Transverse colon (tissue), 4 donors: Measurements from ENCODE around the genes NMS and NPAS2.

GRCh38 chr2:99403317-99404063 is 66.3 kb downstream of the EIF5B start:
- PRO-cap, result no peak
- RAMPAGE, long total RNA, 4 experiments, result no peak in any of the 4 experiments

DNA sequence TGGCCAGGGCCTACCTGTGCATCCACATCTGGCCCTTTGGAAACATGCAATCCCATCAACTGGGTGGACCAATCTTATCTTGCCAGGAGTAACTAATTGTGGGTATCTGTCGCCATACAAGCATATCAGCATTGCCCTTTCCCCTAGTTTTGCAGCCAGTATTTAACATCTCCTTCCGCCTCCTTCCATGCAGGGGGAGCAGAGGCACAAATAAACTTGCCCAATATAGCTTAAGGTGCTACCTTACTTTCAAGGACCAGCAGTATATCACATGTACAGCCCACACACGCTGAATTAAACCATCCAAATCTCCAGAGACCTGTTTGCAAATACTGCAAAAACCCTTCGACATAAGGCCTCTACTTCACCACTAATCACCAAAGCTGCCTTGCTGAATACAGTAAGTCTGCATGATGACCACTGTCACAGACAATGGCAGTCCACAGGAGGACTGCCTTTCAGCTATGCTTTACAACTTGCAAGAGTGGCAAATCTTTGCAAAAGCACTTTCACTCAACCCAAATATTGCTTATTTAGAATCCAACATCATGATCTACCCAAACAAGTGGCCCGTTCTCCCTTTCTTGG is 68.1 kb downstream of the EIF5B start:
- PRO-cap, result no peak
- RAMPAGE, long total RNA, 4 experiments, result no peak in any of the 4 experiments

- PRO-cap, result unidirectional peak, plus-strand start at chr2:99488634; bidirectional peak, plus-strand start at chr2:99488807, minus-strand start at chr2:99488646
- RAMPAGE, long total RNA, 4 experiments, result no peak in any of the 4 experiments
These were observed 1.3 kb downstream of the REV1 start for GRCh38 chr2:99488436-99489022.

DNA sequence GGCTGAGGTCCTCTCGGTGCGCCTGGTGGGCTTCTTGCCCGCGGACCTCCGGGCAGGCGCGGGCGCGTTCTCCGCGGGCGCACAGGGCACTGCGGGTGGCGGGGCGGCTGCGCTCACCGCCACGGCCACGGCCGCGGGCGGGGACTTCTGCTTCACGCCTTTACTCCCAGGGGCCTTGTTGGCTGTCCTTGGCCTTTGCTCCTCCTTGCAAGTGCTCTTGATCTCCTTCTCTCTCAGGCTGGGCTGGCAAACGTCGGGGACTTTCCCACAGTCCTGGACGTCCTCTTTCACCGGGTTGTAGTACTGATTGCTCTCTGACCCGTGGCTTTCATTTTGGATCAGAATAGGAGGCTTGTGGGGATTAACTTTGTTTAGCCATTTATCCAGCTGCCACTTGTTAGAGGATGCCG is 104.1 kb upstream of the REV1 start:
- PRO-cap, result no peak
- RAMPAGE, long total RNA, 4 experiments, result no peak in any of the 4 experiments

- PRO-cap, result no peak
- RAMPAGE, long total RNA, 4 experiments, result no peak in any of the 4 experiments
These were observed 186.2 kb upstream of the REV1 start for GRCh38 chr2:99675957-99676420.

- PRO-cap, result no peak
- RAMPAGE, long total RNA, 4 experiments, result no peak in any of the 4 experiments
These were observed 72.4 kb downstream of the AFF3 start for GRCh38 chr2:100069797-100070547.

DNA sequence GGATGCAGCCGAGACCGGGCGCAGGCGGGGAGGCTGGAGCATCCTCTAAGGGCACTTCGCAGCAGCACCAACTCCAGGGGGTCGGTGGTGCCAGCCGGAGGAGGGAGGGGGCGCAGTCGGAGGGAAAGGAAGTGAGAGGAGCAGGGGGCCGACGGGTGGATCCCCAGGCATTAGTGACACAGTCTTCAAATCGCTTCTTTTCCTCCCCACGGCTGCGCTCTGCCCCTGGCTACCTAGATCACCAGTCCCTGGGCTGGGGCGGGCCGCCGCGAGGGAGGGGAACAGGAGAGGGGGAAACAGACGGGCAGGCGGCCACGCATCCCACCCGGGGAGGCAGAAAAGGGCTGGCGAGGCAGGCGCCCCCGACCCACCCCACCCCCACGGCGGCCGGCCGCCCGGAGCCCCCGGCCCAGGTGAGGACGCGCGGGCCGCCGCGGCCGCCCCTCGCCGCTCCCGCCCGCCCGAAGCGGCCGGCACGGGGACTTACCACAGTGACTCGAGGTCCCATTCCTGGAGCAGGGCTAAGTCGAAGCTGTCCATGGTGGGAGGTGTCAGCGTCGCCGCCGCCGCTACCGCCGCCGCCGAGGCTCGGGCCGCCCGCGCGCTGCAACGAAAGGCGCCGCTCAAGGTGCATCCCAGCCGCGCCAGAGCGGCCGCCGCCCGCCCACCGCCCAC is 38.3 kb downstream of the AFF3 start:
- PRO-cap, result no peak
- RAMPAGE, long total RNA, 4 experiments, result start-site peak on the minus strand in 2 of 4 experiments, centred at positions 595 to 596 of the sequence, 10 to 15 reads per replicate

DNA sequence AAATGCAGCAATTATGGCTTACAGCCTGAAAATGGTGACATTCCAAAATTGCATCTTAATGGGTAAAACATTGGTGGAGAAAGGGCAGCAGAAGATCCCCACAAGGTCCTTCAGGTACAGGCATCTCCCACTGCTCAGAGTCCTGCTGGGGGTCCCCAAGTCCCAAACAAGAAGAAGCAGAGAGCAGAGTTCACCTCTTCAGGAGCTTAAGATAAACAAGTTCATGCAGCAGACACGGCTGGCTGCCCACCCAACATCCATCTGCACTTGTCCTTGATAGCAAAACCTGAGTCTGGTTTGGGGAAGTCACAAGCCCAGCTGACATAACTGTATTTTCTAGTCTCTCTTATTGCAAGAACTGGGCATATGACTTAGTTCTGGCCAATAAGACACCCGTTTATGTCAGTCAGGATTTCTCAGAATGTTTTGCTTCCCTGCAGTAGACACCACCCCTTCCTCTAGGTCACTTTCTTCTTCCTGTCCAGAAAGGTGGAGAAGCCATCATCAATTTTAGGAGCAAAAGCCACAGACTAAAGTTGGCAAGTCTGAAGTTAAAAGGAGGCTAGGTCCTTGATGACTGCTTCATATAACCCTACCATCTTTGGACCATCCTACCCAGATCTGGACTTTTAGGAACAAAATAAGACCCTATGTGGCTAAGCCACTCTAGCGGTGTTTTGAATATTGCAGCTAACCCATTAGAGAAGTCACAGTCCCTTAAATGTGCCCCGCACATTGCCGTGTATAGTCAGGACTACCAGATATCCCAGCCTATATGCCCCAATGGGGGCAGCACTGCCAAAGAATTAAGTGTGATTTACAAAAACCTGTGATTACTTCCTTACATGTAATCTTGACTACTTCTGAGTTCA is 31.6 kb downstream of the AFF3 start:
- PRO-cap, result no peak
- RAMPAGE, long total RNA, 4 experiments, result no peak in any of the 4 experiments

DNA sequence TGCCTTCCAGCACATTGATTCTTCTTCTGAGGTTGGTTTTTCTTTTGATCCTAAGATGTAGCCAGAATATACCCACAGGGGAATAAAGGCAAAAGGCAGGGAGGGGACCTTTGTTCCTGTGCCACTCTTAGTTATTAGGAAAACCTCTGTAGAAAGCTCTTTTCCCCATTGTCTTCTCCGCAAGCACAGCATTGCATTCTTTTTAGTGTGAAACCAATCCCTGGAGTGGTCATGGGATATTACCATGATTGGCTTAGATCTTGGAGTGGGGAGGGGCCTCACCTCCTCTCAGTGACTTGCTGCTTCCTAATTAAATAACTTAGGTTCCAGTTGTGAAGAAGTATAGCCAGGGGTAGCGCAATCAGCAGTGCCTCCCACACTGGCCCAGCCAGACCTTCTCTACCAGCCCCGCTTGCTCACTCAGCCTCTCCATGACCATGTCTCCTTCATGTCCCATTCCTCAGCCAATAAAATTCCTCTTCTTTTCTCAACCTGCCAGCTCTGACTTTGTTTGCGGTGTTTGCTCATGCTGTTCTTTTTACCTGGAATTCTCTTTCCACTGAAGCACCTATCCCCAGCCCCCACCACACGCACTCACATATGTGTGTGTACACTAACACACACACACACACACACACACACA is 50.0 kb upstream of the AFF3 start:
- PRO-cap, result no peak
- RAMPAGE, long total RNA, 4 experiments, result no peak in any of the 4 experiments

GRCh38 chr2:100234893-100235606 is 87.3 kb downstream of the LONRF2 start:
- PRO-cap, result no peak
- RAMPAGE, long total RNA, 4 experiments, result no peak in any of the 4 experiments

DNA sequence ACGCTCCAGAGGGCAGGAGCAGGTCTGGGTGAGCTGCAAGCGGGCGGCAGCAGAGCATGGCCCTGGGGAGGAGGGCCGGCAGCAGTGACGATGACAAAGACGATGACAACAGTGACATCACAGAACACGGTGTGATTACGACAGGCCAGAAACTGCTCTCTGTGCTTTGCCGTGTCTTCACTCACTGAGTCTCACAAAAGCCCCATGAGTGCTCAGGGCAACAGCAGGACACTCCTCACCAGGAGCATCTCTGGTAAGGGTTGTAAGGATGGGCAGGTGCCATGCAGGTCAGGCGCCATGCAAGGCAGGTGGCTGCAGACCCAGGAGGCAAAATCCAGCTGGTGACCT is 23.2 kb downstream of the CHST10 start:
- PRO-cap, result no peak
- RAMPAGE, long total RNA, 4 experiments, result no peak in any of the 4 experiments

GRCh38 chr2:100470299-100470717 is at the start of gene NMS:
Gene NMS (plus strand): TSS chr2:100470482.
- PRO-cap, result no peak
- RAMPAGE, long total RNA, 4 experiments, result no peak in any of the 4 experiments

GRCh38 chr2:100819815-100820674 is at the start of gene NPAS2:
Gene NPAS2 (plus strand): TSS chr2:100820139.
- PRO-cap, result bidirectional peak, plus-strand start at chr2:100820175, minus-strand start at chr2:100820138; bidirectional peak, plus-strand start at chr2:100820305, minus-strand start at chr2:100820336
- RAMPAGE, long total RNA, 4 experiments, result start-site peak on the plus strand in 1 of 4 experiments, at chr2:100820350-100820412 at its widest, 7 reads per replicate

- PRO-cap, result no peak
- RAMPAGE, long total RNA, 4 experiments, result start-site peak on the plus strand in 2 of 4 experiments, at chr2:100839986-100840988 at its widest, 6 to 17 reads per replicate
These were observed 20.3 kb downstream of the NPAS2 start for GRCh38 chr2:100840136-100840779.

- PRO-cap, result no peak
- RAMPAGE, long total RNA, 4 experiments, result start-site peak on the plus strand in 2 of 4 experiments, at chr2:100860730-100860951 at its widest, 5 to 19 reads per replicate
These were observed 40.6 kb downstream of the NPAS2 start for GRCh38 chr2:100860414-100861023.

DNA sequence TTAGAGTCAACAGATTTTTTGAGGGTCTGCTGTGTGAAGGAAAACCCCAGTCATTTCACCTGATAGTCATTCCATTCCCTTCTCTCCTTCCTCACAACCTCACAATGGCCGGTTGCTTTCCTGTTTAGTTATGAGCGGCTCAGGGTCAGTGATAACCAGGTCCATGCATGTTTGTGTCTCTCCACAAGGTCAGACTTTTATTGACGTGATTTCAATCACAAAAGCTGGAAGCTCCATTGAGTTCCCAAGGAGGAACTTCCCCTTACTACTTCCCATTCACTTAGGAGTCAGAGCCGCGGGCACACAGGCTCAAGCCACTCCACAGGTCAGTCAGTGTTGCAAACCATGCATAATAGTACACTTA is 74.3 kb downstream of the NPAS2 start:
- PRO-cap, result no peak
- RAMPAGE, long total RNA, 4 experiments, result no peak in any of the 4 experiments

- PRO-cap, result no peak
- RAMPAGE, long total RNA, 4 experiments, result start-site peak on the plus strand in 1 of 4 experiments, at chr2:100932917-100932992 at its widest, 20 reads per replicate
These were observed 69.1 kb upstream of the RPL31 start for GRCh38 chr2:100932810-100933598.

GRCh38 chr2:100940866-100941758 is 61.0 kb upstream of the RPL31 start:
- PRO-cap, result no peak
- RAMPAGE, long total RNA, 4 experiments, result no peak in any of the 4 experiments

GRCh38 chr2:101026046-101027101 is 24.3 kb downstream of the RPL31 start:
- PRO-cap, result unidirectional peak, plus-strand start at chr2:101026442; unidirectional peak, plus-strand start at chr2:101026492
- RAMPAGE, long total RNA, 4 experiments, result no peak in any of the 4 experiments

DNA sequence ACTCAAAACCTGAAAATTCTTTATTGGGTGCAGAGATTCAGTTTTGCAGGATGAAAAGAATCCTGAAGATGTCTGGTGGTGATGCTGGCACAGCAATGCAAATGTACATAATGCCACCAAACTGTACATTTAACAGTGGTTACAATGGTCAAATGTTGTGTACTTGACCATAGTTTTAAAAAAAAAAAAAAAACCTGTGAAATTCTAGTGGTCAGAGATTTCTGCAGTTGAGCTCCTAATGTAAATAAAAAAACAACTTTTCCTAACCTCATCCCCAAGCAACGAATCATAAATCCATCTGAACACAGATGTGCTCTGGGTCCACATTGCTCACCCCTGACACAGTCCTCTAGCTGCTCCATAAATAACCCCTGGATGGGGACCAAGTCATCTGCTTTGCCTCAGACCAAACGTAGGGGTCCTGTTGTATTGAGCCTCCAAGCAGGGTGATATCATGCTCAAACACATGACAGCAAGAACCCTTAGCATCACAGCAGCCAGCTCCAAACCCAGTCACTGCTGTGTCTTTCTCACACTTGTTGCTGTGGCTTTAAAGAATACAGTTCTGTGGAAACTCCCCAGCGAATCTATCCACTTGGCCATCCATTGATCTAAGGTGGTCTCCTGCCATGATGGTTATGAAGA is 39.3 kb downstream of the TBC1D8 start:
- PRO-cap, result no peak
- RAMPAGE, long total RNA, 4 experiments, result no peak in any of the 4 experiments